SK-N-DZ (cell line): ENCODE data around the genes DDX18 and INSIG2.

DNA sequence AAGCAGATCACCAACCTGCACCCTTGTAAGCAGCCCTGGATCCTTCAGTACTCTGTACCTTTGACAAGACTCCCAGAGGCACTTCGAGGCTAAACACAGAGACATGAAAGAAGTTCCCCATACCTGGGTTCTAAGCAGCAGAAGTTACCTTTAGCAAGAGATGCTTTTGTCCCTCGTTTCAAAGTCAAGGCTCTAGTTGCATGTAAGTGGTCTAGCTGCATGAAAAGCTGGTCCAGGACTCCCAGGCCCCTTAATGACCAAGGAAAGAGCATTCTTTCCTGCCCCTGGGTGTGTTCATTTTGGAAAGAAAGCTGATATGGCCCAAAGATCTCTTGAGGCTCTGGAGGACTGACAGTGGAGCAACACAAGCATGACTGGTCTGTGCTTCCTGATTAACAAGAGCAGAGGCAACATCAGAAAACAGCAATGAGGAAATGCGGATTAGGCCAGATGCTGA lies 20.1 kb downstream of the IL36B start:
RAMPAGE:
- cytosol, long total RNA, result no peak
- nucleus, long total RNA, result no peak

DNA sequence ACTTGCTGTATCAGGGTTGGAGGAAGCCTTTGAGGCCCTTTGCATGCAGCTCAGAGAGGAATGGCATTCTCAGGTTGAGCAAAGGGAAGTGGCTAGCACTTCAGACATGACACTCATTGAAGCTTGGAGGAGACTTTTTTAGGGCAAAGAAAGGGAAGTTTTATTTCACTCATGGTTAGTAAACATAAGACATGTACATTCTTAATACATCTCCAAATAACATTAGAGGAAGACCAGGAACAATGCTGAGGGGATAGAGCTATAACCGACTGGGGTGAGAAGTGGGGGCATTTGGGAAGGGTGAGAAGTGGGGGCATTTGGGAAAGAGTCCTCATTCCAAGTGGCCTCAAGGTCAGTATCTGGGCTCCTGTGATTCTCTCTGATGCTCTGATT lies 22.3 kb downstream of the IL1F10 start:
RAMPAGE:
- cytosol, long total RNA, result no peak
- nucleus, long total RNA, result no peak

DNA sequence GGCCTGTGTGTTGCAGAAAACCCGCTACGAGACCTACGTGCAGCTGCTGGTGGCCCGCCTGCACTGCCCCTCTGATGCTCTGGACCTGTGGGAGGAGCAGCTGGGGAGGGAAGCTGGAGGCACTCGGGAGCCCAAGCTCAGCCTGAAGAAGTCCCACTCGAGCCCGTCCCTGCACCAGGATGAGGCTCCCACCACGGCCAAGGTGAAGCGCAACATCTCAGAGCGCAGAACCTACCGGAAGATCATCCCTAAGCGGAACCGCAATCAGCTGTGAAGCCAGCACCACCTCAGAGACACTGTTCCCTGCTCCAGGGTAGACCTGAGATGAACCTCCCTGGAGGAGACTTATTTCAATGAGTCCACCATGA lies 27.4 kb downstream of the PSD4 start:
RAMPAGE:
- cytosol, long total RNA, result no peak
- nucleus, long total RNA, result no peak

DNA sequence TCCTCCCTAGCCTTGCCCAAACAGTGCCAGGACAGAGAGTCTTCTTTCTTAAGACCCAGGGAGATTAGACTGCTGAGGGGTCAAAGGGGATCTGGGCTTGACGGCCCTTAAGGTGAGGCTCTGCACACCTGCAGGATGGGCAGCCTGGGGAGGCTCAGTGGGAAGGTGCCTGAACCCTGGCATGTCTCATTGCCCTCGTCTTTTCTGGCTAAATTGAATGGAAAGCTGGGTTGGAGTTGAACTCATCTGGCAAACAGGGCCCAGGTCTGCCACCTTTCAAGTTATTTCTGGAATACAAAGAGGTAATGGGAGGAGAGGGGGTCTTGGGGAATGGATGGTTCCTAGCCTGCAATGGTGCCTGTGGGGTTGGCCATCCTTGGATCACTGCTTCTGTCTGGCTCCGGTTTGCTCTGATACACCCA lies 45.2 kb downstream of the PSD4 start:
RAMPAGE:
- cytosol, long total RNA, result no peak
- nucleus, long total RNA, result no peak

RAMPAGE:
- cytosol, long total RNA, result no peak
- nucleus, long total RNA, result no peak
Observed at GRCh38 chr2:113327854-113328497, 49.3 kb upstream of the PAX8 start.

DNA sequence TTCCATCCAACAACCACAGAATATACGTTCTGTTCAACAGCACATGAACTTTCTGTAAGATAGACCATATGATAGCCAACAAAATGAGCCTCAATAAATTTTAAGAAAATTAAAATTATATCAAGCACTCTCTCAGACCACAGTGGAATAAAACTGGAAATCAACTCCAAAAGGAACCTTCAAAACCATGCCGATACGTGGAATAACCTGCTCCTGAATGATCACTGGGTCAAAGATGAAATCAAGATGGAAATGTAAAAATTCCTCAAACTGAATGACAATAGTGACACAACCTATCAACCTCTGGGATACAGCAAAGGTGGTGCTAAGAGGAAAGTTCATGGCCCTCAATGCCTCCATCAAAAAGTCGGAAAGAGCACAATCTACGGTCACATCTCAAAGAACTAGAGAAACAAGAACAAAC lies 8.4 kb upstream of the FOXD4L1 start:
RAMPAGE:
- cytosol, long total RNA, result no peak
- nucleus, long total RNA, result no peak

DNA sequence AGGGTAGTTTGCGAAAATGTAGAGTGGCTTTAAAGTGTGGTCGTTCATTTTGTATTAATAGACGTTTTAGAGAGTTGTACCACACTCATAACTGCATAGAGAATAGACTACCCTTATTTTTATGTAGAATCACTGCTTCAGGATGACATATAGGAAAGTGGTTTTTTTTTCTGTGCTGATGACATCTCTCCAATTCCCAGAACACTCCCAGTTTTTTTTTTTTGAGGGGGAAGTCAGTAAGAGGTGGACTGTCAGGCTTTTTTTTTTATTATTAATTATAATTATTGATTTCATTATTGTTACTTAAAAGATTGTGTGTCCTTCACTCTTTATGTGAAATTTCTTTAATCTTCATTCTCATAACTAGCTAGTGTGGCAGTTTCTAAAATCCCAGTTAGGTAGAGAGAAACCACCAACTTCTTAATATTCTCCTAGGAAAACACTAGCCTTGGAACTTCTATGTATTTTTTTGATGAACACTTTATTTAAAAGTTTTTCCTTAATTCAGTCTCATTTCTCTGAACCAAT lies 1.5 kb downstream of the ACTR3 start:
RAMPAGE:
- cytosol, long total RNA, result no peak
- nucleus, long total RNA, result no peak

RAMPAGE:
- cytosol, long total RNA, result no peak
- nucleus, long total RNA, result no peak
Observed at GRCh38 chr2:113963217-113963909, 73.5 kb downstream of the ACTR3 start.

RAMPAGE:
- cytosol, long total RNA, result no peak
- nucleus, long total RNA, result no peak
Observed at GRCh38 chr2:115360698-115361058, 918.2 kb downstream of the DPP10 start.

DNA sequence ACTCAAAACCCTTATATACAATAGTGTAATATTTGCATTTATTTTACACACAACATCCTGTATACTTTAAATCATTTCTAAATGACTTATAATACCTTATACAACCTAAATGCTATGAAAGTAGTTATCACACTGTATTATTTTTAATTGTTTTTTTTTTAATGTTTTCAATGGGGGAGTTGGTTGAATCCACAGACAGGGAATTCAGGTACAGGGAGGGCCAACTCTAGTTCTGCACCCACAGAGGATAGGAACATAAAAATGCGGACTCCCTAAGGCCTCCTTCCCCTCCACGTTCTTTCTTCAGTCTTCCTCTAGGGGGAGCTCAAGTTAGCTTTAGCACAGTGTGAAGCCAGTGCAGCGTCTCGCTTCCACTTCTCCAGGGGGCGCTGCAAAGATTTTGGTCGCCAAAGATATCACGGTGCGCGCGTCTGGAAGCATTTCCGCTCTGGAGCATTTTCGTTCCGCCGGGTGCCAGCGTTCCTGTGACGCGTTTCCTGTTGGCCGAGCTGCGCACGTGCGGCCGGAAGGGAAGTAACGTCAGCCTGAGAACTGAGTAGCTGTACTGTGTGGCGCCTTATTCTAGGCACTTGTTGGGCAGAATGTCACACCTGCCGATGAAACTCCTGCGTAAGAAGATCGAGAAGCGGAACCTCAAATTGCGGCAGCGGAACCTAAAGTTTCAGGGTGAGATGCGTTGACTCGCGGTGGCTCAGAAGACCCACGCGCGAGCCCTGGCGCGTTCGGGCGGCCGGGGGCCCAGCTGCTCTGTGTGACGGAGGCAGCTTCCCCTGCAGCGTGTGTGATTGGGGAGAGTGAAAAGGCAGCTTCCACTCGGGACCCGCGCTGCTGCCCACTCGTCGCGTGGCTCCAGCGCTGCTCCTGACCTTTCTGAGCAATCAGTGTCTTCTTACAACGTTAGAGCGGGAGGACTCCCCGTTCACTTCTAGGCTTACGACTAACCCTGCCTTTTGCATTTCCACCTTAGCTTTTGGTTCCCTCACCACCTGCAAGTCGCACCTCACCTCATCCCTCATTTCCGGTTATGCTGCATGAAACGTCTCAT lies at the start of gene DDX18:
DDX18 (plus strand) TSS at position 516 of the 1,066 bp plus-strand sequence.
RAMPAGE:
- cytosol, long total RNA, result start-site peak on the plus strand centred at position 542 of the sequence, 62 bp wide, 2,522 and 4,230 reads in 2 replicates
- nucleus, long total RNA, result start-site peak on the plus strand centred at position 538 of the sequence, 55 bp wide, 1,553 and 475 reads in 2 replicates

GRCh38 chr2:117980608-117981418 lies 33.1 kb downstream of the CCDC93 start:
RAMPAGE:
- cytosol, long total RNA, result no peak
- nucleus, long total RNA, result no peak

DNA sequence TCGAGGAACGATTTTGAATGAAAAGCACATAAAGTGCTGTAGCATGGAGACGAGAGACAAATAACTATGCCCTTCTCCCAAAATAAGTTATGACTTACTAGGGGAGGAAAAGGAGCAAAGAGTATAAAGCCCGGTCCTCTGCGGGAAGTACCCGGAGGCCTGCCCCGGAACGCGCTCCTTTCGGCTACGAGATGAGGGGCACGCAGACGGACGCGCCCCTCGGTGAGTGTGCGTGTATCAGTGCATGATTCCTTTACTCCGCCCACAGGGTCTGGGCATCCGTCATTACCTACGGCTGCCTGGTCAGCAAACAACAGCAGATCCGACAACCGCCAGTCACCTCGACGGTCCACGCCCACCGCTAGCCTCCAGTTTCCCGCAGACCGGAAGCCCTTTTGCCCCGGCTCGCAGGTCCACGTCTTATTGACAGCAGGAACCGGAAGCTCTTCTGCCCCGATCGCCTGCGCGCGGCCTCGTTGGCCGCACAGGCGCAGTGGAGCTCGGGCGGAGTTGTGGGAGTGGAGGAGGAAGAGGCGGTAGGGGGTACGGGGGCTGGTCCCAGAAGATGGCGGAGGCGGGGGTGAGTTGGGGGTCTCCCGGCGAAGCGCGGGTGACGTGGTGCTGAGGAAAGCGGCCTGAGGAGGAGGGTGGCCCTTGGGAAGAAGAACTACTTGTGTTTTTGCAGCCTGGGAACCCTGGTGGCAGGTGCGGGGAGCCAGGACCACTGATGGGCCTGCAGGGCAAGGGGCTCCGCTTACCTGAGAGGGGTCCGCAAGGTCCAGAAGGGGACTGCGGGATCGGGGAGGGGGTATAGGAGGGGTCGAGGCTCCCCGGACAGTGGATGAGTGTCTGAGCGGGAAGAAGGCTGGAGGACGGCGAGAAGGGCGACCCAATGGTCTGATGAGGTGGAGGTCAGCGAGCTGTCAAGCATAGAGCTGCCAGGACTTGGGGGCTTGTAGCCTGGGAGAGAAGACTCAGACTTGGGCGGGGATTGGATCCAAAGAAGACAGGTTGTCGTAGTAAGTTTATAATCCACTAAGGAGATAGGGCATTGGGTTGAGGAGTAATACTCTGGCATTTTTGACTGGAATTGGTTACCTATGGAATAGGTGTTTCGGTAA lies at the start of gene INSIG2:
INSIG2 (plus strand) TSS at position 510 of the 1,121 bp plus-strand sequence.
RAMPAGE:
- cytosol, long total RNA, result start-site peak on the plus strand centred at position 526 of the sequence, 47 bp wide, 63 and 37 reads in 2 replicates
- nucleus, long total RNA, result start-site peak on the plus strand centred at position 525 of the sequence, 74 bp wide, 66 and 28 reads in 2 replicates

DNA sequence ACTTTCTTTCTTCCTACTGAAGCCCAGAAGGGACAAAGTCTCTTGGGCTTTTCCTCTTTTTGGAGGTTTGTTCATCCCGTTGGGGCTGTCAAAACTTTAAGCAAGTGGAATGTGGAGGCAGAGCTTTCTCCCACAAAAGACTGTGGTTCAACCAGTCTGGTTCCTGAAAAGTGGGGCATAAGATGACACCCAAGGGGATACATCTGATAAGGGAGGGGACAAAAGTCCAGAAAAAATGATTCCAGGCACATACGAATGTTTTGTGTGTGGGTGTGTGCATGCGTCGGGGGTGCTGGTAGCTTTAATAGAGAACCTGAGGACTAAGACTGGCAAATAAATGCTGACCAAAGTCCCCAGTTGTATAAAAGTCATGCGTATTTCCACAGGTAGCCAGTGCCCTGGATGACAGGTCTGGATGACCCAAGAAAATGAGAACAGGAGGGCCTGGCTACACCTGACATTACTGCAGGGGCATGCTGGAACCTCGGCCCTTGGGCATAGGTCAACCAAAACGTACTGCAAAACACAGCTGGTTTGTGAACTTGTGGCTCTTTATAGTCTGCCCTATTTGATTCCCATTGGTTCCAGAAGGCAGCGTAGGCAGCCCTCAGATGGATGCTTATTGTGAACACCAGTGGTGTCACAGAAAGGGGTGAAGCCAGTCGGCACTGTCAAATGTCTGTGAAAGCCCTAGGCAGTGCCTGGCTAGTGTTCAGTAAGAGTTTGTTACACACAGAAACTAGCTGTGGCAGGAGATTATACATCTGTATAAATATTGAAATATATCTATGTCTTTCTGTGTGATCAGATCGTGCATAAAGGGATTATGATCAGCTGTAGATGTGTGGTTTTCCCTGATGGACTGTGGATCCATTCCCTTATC lies 58.2 kb downstream of the INSIG2 start:
RAMPAGE:
- cytosol, long total RNA, result no peak
- nucleus, long total RNA, result no peak

RAMPAGE:
- cytosol, long total RNA, result no peak
- nucleus, long total RNA, result no peak
Observed at GRCh38 chr2:118223966-118224954, 136.0 kb downstream of the INSIG2 start.

DNA sequence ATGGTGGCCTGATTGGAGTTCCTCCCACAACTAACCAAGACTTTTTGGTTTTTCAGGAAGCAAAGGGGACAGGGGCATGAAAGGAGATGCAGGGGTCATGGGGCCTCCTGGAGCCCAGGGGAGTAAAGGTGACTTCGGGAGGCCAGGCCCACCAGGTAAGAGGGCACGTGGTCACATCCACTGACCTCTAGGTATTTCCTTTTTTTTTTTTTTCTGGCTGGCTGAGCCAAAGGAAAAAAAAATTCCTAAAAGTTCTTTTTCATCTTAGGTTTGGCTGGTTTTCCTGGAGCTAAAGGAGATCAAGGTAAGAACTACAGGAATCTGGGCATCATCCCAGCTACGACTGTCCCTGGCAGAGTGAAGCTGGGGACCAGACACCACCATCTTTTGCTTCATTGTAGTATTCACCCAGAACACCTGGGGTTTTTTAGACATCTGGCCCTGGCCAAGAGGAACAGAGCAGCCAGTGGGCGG lies 39.4 kb downstream of the MARCO start:
RAMPAGE:
- cytosol, long total RNA, result no peak
- nucleus, long total RNA, result no peak

GRCh38 chr2:119222376-119223108 lies 1.1 kb upstream of the STEAP3 start:
RAMPAGE:
- cytosol, long total RNA, result no peak
- nucleus, long total RNA, result no peak

GRCh38 chr2:119283662-119284582 lies 60.3 kb downstream of the STEAP3 start:
RAMPAGE:
- cytosol, long total RNA, result no peak
- nucleus, long total RNA, result no peak

GRCh38 chr2:119370790-119371607 lies 4.2 kb downstream of the DBI start:
RAMPAGE:
- cytosol, long total RNA, result no peak
- nucleus, long total RNA, result no peak

DNA sequence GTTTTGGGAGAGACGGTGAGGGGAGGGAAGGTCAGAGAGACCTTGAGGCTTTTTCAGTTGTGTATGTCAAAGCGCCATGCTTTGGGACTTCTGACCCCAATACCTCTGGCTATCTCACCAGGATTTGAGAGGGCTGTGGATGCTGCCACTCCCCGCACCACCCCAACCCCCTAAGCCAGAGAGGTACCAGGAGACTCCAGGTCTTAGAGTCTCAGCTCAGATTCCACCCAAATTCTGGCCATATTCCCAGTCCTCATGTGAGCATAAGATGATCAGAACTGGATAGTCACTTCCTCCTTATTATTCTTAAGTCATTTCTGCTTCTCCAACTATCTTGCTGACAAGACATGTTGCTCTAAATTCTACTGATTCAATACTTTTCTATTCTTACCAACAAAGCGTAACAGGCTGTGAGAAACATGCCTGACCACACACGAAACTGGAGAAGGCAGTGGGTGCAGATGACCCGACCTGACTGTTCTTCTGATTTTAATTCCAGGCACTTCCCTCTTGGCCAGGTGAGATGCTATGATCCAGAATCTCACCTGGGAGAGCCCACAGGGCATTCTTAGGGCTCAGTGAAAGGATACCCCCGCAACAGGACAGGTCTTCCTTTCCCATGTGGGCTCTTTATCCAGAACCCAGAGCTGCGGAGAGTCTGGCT lies 2.1 kb upstream of the TMEM37 start:
RAMPAGE:
- cytosol, long total RNA, result no peak
- nucleus, long total RNA, result no peak

DNA sequence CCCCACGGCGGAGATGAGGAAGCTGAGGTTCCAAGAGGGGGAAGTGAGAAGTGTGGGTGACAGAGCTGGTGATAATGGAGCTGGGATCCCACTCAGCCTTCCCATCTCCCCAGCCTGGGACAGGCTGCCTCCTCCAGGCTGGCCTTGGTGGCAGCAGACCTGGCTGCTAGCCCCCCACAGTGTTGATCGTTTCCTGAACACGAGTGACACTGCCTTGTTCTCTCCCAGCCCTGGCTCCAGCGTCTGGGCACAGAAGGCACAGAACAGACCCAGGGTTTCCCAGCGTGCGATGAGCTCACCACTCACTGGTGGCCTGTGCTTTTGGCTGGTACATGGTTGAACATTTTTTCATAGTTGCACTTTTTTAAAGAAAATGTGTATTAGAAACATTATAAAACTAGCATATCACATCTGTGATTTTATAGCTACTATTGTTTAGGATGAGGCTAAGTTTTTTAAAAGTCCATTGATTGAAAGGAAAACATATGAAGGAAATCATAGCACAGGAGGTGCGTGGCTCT lies 40.9 kb downstream of the SCTR start:
RAMPAGE:
- cytosol, long total RNA, result no peak
- nucleus, long total RNA, result no peak